ENCODE measurements around the genes HS3ST3A1, TEKT3 and ZNF286A.

DNA sequence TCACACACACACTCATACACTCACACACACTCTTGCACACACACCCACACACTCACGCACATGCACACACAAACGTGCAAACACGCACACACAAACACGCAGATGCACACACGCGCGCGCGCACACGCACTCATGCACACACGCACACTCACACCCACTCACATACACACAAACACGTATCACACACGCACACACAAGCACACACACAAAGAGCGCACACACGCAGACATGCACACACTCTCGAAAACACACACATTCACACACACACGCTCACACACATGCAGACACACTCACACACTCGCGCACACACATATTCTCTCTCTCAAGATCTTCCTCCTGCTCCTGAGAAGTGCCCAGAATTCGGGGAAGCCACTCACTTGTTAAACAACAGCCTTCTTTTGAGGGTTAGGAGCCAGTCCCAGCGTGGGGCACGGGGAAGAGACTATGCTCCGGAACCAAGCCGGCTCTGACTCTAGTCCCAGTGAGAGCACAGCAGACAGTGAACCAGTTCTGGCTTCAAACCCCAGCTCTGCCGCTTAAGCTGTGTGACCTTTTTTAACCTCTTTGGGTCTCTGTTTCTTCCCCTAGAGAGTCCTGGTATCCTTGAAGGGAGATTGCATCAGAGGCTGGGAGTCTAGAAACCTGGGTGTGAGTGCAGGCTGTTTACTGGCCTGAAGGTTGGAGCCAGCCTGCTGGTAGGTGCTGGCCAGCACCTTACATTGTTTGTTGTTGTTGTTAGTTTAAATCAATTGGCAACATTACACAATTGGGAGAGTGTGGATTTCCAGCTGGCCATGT, 71.9 kb downstream of the GAS7 start:
- RRBS = no CpG with 5 or more reads among the region's 25 CpGs

DNA sequence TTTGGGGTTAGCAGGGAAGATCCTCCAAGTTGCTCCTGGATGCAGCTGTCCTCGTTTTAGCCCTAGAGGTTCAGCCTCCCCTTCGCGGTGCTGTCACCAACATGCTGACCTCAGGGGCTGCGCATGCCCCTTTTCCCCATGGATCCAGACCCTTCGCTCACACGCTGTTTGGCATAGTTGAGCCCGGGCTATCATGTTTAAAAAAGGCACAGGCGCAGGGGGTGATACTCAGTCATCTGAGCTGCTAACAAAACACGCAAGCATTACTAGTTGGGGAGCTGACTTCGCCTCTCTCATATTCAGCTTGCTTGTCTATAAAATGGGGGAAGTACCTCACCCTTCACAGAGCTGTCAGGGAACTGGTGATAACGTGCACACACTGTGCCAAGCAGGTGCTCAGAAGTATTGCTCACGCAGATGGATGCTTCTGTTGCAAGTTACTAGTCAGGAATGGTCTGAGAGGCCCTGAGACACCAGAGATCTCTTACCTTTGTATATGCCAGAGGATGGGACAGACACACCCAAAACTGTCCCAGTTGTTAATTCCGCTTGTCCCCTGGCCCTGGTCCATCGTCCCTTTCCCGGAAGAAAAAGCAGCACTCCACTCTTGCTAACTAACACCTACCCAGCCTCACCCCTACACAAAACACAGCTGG, 2.3 kb downstream of the GAS7 start:
- RRBS = 41% methylated on average over 1 of the region's 15 CpGs

DNA sequence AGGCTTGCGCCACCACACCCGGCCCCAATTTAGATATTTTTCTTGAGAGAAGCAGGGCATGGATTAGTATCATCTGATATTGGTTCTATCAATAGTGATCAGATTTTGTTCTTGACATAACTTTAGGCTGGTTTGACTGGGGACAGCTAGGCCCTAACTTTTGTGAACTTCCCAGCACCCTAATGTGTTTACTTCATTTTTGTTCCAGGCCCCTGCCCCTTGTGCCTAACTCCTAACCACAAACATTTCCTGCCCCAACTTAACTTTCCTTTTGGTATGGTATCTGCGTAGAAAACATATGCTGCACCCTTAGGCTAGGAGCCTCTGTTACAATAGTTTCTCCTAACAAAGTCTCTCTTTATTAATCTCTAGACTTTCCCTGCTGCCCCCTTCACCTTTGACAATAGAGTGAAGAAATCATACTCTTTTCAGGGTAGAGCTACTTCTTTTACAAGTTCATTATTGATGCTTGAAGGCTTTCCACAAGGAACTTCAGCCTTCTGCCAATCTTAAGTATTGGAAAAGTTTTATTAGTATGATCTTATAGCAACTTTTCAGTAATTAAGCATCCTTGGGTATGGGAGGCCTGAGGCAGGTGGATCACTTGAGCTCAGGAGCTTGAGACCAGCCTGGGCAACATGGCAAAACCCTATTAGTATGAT, 2.5 kb downstream of the ADPRM start:
- RRBS = no CpG with 5 or more reads among the region's 3 CpGs

- RRBS = no CpG with 5 or more reads among the region's 5 CpGs
Measured at GRCh38 chr17:10733542-10734175, 3.8 kb upstream of the TMEM220 start.

DNA sequence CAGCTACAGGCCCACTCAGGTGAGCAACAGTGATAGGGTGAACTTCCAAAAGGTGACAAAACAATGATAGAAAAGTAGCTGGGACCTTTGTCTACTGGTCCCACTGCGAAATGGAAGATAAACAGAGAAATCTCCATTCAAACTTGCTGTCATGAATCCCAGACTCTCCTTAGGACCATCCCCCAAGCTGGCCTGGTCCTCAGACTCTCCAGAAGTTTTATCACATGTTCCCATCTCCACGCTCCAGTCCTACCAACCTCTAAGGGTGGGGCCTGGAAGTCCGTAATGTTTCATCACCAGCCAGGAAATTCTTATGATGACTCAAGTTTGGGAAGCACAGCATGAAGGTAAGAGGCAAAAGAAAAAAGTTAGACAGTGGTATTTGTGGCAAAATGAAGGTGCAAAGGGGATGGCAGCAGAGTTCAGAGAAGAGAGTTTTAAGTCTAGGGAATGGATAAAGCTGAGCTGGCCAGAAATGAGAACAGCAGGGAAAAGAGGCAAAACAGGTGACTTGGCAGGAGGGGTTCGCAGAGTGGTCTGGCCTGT, 52.7 kb downstream of the ZNF18 start:
- RRBS = no CpG with 5 or more reads among the region's 4 CpGs

- RRBS = no CpG with 5 or more reads among the region's 5 CpGs
Measured at GRCh38 chr17:11978084-11978757, 19.1 kb downstream of the ZNF18 start.

DNA sequence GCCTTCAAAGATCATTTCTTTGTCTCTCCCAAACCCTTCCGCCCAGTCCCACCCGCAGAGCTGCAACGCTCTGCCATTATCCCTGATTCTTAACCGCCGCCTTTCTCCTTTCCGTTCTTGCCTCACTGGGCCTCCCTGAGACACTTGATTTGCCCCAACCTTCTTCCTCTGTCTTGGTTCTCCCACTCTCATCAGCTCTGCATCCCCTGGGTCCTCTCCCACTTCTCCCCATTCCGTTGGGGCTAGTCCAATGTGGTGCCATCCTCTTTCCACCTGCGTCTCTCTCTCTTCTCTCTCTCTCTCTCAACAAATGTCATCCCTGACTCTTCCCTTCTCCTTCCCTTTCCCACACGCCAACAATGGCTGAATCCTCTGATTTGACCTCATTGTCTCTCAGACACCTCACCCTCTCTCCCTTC, 501 bp upstream of the ZNF18 start:
- RRBS = no CpG with 5 or more reads among the region's 9 CpGs

DNA sequence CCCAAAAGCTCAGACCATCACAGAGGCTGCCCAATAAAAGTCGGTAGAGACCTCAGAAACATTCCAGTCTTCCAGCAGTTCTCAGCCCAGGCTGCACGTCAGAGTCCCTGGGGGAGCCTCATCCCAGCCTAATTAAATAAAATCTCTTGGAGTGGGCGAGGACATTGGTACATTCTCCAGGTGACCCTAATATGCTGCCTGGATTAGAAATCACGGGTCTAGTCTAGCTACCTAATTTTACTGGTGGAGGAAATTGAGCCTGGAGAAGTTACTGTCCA, 117.1 kb upstream of the MYOCD start:
- RRBS = no CpG with 5 or more reads among the region's 4 CpGs

DNA sequence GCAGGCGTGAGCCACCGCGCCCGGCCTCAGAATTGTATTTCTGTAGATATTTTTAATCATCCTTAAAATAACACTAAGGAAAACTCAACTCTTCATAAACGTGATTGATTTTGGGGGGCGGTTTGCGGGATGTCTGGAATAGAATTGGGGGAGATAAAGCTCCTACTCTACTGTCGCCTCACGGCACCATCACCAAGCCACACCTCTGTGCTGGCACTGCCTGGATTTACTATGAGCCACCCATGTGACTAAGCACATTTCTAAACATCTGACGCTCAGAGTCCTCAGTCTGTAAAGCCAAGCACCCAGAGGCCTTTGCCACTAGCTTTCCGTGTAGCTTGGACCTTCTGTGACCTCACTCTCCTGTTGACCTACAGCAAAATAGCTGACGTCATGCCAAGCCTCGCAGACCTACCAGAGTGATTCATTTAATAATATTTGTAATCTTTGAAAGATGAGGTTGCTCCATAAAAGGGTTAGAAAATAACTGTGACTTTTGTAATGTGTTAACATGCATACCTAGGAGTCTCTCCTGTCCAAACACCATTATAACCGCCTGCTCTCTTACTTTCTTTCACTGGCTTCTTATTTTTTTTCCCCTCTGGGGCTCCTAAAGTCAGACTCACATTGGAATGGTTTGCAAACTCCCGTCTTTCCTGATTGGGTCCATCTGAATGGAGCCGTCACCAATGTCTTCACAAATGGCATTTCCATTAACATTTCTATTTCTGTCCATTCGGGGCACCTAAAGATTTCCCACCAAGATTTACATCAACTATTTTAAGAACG, 38.4 kb upstream of the MYOCD start:
- RRBS = no CpG with 5 or more reads among the region's 18 CpGs

- RRBS = no CpG with 5 or more reads among the region's 22 CpGs
Measured at GRCh38 chr17:12983985-12984935, 33.6 kb downstream of the ELAC2 start.

GRCh38 chr17:13601627-13602654, at the start of gene HS3ST3A1:
HS3ST3A1 (minus strand) TSS chr17:13601929.
- RRBS = 2% methylated on average over 9 of the region's 75 CpGs

- RRBS = no CpG with 5 or more reads among the region's 7 CpGs
Measured at GRCh38 chr17:14201573-14202218, 35.0 kb downstream of the CDRT15 start.

DNA sequence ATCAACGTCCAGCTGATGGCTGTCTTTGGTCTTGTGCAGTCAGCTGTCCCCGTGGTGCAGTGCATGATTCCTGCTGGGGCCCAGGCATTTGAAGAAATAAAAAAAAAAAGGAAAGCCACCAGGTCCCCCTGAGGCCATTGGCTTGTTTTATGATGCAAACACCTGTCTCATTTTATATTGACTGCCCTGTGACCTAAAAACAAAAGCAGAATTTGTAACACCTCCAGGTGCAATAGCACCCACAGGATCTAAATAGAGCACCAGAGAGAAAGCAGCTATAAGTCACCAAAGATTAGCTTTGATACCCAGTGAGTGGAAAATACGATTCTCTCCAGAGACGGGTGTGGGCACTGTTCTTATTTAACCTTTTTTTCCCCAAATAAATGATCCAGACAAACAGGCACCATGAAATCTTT, 258.8 kb downstream of the HS3ST3B1 start:
- RRBS = no CpG with 5 or more reads among the region's 4 CpGs

DNA sequence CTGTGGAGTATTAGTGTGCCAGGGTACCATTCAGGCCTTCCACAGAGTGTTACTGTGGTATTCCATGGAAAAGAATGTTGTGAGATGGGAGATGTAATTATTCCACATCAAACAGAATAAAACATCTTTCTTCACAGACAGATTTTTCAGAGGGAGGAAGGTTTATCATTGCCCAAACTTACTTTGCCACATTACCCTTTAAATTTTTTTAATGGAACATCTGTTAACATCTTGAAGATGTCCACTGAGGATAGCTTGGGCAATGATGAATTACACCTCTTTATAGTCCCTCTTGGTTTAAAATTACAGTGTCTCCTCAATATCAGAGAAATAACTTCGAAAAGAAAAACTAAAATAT, 222.4 kb downstream of the PMP22 start:
- RRBS = no CpG with 5 or more reads among the region's 1 CpG

GRCh38 chr17:15341278-15342127, at the start of gene TEKT3:
TEKT3 (minus strand) TSS chr17:15341597.
- RRBS = 2% methylated on average over 7 of the region's 44 CpGs

GRCh38 chr17:15487552-15488125, 20.2 kb upstream of the CDRT4 start:
- RRBS = no CpG with 5 or more reads among the region's 4 CpGs

- RRBS = no CpG with 5 or more reads among the region's 5 CpGs
Measured at GRCh38 chr17:15659930-15660382, 24.2 kb downstream of the TRIM16 start.

- RRBS = no CpG with 5 or more reads among the region's 1 CpG
Measured at GRCh38 chr17:15660899-15661281, 23.2 kb downstream of the TRIM16 start.

DNA sequence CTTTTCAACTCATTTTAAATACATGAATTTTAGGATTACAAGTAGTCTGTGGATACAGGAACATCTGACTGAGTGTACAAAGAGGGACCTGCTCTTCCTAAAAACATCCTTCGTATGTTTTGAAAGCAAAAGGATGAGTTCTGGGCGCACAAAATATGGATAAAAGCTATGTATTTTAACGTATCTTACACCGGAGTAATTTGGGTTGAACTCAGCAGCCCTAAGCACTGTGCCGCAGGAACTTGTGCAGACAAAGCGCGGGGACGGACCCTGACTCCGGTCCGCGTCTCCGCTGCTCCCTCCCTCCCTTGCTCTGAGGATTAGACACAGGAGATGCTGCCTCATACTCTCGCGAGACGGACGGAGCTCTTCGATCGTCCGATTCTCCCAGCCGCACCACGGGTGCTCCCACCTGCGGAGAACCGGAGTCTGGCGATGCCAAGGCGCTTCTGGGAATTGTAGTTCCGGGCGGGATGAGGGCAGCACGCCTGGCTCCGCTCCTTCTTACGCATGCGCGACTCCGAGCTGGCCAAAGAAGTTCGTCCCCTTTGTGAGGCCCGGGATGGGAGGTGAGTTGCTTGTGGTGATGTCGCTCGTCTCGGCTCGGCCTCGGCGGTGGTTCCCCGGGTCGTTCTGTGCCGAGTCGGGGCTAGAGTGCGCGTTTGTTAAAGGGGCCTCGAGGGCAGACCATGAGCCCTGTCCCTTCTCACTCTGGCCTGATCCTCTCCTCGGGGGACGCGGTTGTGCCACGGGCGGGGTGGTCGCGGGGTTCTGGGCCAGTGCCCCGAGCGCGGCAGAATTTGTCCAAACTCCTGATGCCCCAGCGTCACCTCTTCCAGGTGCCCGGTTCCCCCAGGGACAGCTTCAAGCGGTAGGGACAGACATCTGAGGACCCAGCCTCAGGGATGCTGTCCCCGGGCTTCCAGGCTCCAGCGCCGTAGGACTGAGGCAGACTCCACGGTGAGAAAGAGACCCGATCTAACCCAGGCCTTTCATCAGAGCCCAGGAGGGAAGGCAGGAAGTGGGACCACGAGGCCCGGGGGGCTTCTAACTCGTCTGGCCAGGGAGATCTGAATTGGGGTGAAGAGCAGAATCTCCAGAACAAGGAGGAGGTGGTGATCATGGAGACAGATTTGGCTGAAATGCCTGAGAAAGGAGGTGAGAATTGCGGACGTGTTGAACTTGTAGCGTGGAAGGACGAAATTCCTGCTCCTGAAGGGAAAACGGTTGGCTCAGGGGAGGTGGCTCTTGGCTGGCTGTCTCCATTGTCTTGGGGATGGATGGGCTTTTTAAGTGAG, at the start of gene ZNF286A:
ZNF286A (plus strand) TSS at position 544 of the 1,298 bp plus-strand sequence.
- RRBS = no CpG with 5 or more reads among the region's 74 CpGs

GRCh38 chr17:15945583-15946545, 934 bp downstream of the ADORA2B start:
- RRBS = 3% methylated on average over 27 of the region's 68 CpGs

Data from zone of skin (tissue), 1 donor.